Myometrial cell (primary cell): ENCODE data around the gene NAB1.

- RAMPAGE, long total RNA = no peak
Observed at GRCh38 chr2:186678452-186679103, 15.3 kb upstream of the FAM171B start.

DNA sequence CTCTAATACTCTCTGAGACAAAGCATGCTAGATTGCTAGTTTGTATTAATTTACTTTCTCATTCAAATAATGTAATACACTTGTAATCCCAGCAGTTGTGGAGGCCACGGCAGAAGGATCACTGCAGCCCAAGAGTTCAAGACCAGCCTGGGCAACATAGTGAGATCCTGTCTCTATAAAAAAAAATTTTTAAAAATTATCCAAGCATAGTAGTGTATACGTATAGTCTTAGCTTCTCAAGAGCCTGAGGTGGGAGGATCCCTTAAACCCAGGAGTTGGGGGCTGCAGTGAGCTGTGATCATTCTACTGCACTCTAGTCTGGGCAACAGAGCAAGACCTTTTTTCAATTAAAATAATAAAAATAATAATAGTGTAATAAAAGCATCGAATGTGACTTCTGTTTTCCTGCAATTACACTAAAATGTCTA is 90.0 kb downstream of the CALCRL start:
- RAMPAGE, long total RNA = no peak

GRCh38 chr2:187461350-187462429 is 13.6 kb upstream of the CALCRL start:
- RAMPAGE, long total RNA = no peak

GRCh38 chr2:187518518-187519190 is 35.6 kb downstream of the TFPI start:
- RAMPAGE, long total RNA = no peak

- RAMPAGE, long total RNA = no peak
Observed at GRCh38 chr2:187550858-187551538, 3.2 kb downstream of the TFPI start.

- RAMPAGE, long total RNA = no peak
Observed at GRCh38 chr2:188278320-188279156, 13.1 kb upstream of the GULP1 start.

DNA sequence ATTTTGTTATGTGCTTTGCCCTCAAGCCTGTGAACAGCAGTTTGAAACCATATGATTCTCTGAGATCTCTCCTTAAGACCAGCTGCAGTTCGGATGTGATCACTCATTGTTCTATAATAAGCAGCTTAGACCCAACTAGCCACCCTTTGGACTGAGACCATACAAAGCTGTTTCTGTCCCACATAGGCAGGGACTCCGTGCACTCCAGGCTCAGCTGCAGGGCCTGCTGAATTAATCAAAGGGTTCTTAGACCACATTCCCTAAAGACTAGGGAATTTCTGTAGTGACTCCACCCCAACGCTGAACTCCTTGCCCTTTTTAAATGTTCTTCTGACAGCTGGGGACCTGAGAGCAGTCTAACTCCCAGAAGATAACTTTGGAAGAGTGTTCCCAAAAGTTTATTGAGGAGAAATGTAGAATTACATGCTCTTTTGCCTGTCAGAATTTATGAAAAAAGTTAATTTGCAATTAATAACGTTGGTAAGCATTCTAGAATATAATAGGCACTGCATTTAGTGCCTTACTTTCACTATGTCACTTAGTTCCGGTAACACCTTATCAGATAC is 42.2 kb downstream of the GULP1 start:
- RAMPAGE, long total RNA = no peak

DNA sequence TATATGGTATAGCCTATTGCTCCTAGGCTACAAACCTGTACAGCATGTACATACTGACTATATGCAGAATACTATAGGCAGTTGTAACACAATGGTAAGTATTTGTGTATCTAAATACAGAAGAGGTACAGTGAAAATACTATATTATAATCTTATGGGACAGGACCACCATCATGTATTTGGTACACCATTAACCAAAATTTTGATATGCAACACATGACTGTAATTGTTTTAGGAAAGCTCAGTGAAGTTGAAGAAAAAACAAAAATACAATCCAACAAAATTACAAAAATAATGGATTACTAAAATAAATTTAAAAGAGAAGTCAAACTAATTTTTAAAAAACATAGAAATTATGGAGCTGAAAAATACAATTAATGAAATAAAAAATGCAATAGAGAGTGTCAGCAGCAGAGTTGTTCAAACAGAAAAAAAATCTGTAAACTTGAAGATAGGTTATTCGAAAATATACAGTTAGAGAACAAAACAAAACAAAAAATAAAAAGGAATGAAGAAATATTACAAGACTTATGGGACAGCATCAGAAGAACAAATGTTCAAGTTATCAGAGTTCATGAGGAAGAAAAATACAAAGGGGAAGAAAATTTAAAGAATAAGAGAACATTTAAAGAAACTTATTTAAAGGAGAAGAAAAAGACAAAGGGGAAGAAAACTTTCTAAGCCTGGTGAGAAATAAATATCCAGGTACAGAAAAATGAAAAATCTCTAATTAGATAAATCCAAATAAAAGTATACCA is 114.7 kb downstream of the GULP1 start:
- RAMPAGE, long total RNA = no peak

GRCh38 chr2:188598565-188598997 is 306.9 kb downstream of the GULP1 start:
- RAMPAGE, long total RNA = no peak

DNA sequence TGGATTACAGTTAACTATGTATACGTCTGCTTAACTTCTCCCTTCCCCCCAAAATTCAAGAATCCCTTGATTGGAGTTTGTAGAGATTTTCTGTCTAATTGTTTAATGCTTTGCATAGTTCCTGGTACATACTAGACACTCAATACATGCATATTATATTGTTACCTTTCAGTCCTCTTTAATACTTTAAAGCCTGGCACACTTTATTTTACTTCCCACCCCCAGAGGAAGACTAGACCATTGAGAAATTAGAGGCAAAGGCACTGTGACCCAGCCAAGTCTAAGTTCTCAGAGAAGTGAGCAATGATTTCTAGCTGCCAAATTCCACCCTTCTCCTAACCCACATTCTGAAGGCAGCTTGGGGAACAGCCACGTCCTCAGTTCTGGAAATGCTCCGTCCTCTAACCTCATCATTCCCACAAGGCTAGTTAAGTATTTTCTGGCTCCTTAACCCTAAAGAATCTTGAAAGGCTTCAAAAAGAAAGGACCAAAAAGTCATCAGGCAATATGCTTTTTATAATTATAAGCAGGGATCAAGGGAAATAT is 86.7 kb downstream of the COL5A2 start:
- RAMPAGE, long total RNA = no peak

DNA sequence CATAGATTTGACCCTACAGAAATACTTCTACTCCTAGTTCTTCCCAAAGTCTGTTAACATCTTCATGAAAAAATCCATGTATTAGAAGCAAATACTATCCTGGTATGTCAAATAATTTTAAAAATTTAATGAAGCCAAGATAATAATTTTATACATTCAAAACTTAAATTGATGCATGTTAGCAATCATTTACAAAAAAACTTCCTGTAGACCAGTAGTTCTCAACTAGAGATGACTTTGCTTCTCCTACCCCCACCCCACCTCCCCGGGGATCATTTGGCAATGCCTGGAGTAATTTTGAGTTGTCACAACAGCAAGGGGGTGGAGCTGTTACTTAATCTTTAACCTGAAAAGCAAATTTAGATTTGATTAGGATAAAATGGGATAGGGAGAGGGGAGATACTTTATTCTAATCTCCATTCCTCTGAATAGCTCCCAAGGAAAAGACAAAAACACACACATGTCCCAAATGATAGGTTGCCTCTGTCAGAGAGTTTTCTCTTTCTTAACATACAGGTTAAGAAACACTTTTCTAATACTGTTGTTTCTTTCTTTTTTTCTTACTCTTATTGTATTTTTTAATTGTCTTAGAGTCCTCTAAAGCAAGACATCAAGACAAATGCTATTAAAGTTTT is 4.2 kb downstream of the SLC40A1 start:
- RAMPAGE, long total RNA = no peak

DNA sequence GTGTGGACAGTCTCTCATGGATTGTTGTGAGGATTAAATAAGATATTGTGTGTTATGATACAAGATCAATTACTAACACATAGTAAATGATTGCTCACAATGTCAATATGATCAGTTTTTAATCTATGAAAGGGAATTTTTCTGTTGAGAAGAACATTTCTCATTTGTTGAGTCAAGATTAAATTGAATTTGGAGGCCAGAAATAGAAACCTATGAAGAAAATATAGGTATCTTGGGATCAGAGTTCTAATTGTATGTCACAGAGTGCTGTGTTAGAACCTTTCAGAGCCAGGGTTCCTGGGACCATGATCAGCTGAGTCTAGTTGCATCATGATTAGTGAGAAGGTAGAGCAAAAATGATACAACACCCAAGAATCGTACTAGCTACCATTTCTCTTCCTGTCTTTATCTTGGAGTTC is 72.8 kb downstream of the PMS1 start:
- RAMPAGE, long total RNA = no peak

- RAMPAGE, long total RNA = no peak
Observed at GRCh38 chr2:190183231-190183968, 2.7 kb downstream of the C2orf88 start.

DNA sequence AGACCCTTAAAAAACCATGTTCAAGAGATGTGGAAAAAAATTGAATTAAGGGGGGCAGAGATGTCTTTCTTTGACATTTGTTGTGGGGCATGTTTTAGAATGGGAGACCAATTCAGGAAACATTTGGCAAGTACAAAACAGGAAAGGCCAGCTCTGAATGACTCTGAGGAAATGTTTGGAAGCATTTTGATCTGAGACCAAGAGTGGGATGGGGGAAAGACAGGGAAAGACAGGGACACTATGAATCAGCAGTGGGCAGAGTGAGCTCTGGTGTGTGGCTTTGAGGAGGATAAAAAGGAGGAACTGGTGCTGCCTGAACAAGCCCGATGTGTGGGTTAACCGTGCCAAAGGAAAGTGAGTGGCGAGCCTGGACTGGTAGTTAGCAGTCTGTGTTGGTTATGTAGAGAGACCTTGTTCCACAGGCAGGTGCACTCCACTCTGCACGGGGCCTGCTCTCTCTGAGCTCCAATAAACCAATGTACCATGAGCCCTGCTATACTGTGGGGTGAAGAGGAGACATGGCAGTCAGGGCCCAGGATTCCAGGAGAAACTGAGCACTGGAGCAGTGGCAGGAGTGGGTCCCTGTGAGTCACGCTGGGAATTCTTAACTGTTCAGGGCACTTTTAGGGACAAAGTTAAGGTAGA is 5.3 kb downstream of the MFSD6 start:
- RAMPAGE, long total RNA = no peak

DNA sequence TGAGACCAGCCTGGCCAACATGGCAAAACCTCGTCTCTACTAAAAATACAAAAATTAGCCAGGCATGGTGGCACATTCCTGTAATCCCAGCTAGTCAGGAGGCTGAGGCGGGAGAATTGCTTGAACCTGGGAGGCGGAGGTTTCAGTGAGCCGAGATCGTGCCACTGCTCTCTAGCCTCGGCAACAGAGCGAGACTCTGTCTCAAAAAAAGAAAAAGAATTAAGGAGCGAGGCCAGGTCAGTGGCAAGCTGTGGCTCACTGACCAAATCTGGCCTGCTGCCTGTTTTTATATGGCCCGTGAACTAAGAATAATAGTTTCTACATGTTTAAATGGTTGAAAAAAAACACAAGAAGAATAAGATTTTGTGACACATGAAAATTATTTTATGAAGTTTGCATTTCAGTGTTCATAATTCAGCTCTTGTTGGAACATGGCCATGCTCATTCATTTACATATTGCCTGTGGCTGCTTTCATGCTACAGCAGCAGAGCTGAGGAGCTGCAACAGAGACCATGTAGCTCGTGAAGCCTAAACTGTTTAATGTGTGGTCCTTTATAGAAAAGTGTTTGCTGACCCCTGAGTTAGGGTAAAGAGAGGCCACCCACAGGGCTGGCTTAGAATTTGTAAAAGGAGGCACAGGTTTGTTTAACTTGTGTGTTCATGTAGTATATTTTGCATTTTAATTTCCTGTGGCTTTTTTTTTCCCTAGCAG is 59.4 kb downstream of the MFSD6 start:
- RAMPAGE, long total RNA = no peak

DNA sequence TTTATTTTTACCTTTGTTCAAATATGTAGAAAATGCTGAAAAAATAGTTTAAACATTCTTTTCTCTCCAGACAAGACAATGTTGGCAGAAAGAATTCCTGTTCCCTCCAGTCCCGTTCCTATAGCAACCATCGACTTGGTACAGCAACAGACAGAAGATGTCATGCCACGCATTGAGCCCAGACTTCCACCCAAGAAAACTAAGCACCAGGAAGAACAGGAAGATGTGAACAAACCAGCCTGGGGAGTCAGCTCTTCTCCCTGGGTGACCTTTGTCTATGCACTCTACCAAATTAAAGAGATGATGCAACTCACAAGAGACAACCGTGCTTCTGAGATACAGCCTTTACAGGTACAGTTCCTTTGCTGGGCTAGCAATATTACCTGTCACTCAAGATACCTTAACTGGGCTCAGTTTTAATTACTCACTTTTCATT is 37.1 kb downstream of the NEMP2 start:
- RAMPAGE, long total RNA = no peak

DNA sequence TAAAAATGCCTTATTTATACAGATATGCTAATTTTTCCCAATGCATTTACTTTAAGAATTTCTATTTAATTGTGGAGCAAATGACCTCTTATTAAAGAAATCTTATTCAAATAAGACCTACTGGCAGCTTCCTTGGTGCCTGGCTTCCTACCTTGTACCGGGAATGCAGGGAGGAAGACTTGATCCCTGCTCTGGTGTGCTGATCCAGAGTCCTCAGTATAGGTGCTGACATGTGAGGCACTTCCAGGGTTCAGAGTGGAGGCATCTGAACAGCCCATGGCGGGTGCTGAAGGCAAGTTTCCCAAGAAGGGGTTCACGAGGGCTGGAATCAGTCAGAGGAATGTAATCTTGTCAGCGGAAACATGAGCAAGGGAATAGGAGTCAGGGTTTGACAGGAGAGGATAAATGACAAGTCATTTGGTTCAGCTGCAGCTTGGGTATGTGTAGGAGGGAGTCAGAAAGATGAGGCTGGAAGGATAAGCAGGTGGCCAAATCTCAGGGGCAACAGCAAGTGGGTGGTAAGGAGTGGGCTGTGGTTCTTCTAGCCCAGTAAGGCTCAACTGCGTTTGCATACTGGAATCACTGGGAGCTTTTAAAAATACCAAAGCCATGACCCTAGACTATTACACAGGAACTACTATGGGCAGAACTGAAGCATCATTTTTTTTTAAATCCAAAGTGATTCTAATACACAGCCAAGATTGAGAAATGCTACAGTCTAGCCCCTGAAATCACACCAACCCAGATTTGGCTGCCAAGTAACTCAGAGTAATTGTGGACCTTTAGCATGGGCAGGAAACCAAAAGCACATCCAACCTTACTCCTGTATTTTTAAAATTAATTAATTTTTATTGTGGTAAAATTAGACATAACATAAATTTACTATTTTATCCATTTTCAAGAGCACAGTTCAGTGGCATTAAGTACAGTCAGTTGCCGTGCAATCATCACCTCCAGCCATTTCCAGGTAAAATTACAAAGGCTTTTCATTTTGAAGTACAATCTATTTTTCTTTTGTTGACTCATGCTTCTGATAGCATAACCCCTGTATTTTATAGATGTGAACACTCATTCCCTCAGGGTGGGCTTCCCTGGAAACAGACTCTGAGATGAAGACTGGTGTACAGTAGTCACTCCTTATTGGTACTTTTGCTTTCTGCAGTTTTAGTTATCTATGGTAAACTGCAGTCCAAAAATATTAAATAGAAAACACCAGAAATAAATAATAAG is 41.7 kb upstream of the NAB1 start:
- RAMPAGE, long total RNA = no peak

DNA sequence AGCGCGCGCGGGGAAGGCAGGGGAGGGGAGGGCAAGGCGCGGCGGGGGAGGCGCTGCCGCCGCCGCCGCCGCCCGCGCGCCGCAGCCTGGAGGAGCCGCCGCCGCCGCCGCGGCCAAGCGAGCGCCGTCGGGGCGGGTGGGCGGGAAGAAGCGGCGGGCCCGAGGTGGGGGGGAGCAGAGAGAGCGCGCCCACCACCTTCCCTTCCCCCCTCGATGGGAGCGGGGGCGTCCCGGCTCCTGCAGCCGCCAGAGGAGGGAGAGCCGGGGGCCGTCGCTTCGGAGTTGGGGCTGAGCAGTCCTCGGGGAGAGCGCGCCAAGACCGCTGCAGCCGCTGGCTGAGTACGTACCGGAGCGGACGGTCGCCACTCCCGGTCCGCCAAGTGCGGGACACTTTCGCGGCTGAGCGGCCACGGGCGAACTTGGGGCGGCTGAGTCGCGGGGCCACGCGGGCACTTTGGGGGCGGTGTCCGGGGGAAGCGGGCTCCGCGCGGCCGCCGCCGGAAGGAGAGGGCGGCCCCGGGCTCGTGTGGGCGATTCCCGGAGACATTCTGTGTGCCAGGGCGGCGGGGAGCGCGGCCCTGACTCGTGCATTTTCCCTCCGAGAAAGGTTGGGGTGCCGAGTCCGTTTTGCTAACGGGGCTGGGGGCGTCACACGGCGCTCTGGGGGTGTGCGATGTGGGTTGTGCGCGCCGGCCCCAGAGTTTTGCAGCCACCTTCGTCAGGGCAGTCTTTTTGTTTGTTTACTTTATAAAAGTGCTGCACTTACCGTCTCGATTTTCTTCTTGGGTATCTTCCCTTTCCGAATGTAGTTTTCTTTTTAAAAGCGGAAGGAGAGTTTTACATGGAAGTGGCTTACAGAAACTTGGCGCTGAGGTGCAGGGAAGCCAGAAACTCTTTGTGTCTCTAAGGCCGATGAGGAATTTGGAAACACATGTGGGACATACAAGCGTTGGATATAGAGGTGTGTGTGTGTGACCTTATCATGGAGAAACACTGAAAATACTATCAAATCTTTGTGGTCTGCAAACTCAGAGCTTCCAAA is at the start of gene NAB1:
TSS of gene NAB1 (plus strand) at position 62 of the 1,042 bp plus-strand sequence.
- RAMPAGE, long total RNA = start-site peak on the plus strand centred at position 351 of the sequence, 379 bp wide, 19 and 11 reads in 2 replicates

- RAMPAGE, long total RNA = no peak
Observed at GRCh38 chr2:190723815-190724094, 74.9 kb downstream of the NAB1 start.

GRCh38 chr2:190844269-190844765 is 36.3 kb upstream of the GLS start:
- RAMPAGE, long total RNA = no peak